Occipital lobe (tissue), 2 donors: ENCODE measurements around the gene MYORG.

GRCh38 chr9:33254067-33255033 lies 10.2 kb downstream of the BAG1 start:
- RAMPAGE, long total RNA, result no peak

DNA sequence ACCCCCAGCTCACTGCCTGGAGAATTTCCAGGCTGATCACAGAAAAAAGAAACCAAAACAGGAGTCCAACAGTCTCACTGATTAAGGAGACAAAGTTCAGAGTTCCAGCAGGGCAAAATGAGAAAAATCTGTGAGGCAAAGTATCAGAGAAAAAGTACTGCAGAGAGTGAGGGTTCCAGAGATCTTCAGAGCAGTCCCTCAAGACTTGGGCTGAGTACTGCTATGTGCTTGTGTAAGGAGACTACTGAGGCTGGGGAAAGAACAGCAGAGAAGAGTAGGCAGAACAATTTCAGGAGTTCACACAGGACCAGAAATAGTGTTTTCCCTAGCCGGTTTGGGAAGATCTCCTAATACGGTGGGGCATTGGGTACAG lies 55.9 kb upstream of the PRSS3 start:
- RAMPAGE, long total RNA, result no peak

GRCh38 chr9:33750200-33750987 lies 45.0 kb upstream of the PRSS3 start:
- RAMPAGE, long total RNA, result no peak

DNA sequence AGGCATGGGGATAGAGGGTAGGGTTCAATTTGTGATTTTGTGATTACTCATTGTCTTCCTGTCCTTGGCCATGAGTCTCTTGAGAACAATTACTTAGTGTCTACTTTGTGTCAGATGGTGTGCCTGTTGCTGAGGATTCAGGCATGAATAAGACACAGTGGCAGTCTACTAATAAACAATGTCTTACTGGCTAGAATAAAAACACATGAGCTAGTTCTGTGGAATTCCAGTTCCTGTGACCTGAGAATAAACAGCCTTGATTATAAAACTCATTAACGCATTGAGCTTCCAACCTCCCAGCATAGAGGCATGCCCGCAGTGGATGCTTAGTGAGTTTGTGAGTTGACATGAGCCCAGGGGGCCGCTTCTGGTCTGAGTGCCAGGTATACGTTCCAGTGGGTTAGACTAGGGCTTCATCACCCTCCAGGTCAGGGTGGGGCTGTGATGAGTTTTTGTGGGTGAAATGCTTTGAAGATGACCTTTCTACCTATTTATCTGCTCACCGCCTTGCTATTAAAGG lies 2.8 kb upstream of the UBE2R2 start:
- RAMPAGE, long total RNA, result no peak

- RAMPAGE, long total RNA, result no peak
Measured at GRCh38 chr9:33818153-33819203, 1.5 kb downstream of the UBE2R2 start.

DNA sequence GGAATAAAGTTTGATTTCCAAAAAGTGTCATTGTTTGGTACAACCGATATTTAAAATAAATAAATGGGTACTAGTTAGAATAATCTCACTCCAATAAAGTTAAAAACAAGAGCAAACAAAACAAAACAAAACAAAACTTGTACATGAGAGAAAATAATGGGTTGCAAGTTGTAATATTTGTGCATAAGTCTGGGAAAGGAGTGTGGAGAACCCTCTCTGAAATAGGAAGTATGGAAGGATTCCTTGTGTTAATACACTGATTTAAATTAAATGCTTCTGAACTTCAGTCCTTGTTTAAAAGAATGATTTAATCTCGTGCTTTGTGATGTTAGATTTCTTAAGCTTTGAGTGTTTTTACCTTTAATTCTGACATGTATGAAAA lies 3.0 kb downstream of the UBE2R2 start:
- RAMPAGE, long total RNA, result no peak

- RAMPAGE, long total RNA, result no peak
Measured at GRCh38 chr9:33836927-33837552, 20.1 kb downstream of the UBE2R2 start.

- RAMPAGE, long total RNA, result no peak
Measured at GRCh38 chr9:33911734-33912306, 94.9 kb downstream of the UBE2R2 start.

- RAMPAGE, long total RNA, result no peak
Measured at GRCh38 chr9:33918929-33920158, 102.4 kb downstream of the UBE2R2 start.

GRCh38 chr9:34047948-34048796 lies 515 bp downstream of the UBAP2 start:
- RAMPAGE, long total RNA, result no peak

- RAMPAGE, long total RNA, result no peak
Measured at GRCh38 chr9:34072435-34072940, 23.8 kb upstream of the UBAP2 start.

DNA sequence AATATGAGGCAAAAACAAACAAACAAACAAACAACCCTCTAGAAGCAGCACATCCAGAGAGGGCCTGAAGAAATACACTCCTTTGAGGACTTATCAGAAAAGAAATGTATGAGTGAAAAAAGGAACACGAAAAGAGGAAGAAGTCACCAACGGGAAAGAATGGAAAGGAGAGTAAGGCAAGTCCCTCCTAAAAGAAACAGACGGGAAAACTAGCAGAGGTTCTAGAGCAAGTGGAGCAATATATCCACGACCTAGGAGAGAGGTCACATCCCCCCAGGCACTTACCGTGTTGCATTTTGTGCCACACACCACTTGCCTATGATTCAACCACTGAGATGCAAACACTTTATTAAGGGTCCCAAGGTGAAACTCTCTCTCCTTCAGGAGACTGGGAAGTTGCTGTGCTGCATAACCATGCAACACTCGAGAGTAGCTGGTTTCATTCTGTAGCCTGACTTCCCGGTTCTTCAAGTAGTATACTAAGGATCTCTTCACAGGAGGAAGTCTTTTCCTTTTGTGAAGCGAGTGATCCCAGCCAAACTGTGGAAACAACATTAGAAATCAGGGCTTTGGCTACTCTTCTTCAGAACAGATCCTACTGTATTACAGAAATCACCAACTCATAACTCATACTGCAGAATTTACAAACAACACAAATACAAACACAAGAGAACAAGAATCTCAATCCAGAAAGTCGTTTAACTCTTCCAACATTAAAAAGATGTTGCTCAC lies 1.6 kb downstream of the DCAF12 start:
- RAMPAGE, long total RNA, result no peak

GRCh38 chr9:34178335-34178734 lies 508 bp upstream of the UBAP1 start:
- RAMPAGE, long total RNA, result no peak

DNA sequence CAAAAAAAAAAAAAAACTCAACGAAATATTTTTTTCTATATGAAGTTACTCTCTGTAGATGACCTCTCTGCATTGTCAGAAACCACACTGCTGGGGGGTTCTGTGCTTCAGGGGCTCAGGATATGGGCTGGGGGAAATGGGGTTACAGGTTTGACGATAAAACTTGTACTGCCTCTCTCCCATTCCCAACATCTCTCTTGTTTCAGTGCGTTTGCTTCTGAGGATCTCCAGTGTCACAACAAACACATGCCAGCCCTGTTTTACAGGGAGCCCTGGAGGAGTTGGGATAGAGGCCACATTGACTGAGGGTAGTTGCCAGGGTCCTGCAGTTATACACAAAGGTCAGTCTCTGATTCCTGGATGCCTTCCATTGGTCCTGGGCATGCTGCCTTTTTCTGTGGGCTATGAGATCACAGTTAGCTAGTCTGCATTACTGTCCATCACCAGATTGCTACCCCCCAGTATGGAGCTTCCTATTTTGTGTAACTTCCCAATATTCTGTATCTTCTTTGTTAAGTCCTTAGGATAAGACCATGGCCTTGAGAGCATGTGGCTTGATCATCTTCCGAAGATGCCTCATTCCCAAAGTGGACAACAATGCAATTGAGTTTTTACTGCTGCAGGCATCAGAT lies 9.3 kb downstream of the NUDT2 start:
- RAMPAGE, long total RNA, result no peak

GRCh38 chr9:34345919-34346170 lies 16.5 kb downstream of the NUDT2 start:
- RAMPAGE, long total RNA, result no peak

- RAMPAGE, long total RNA, result no peak
Measured at GRCh38 chr9:34376795-34377424, at the start of gene MYORG. TSS of gene MYORG (minus strand) at chr9:34376898.

DNA sequence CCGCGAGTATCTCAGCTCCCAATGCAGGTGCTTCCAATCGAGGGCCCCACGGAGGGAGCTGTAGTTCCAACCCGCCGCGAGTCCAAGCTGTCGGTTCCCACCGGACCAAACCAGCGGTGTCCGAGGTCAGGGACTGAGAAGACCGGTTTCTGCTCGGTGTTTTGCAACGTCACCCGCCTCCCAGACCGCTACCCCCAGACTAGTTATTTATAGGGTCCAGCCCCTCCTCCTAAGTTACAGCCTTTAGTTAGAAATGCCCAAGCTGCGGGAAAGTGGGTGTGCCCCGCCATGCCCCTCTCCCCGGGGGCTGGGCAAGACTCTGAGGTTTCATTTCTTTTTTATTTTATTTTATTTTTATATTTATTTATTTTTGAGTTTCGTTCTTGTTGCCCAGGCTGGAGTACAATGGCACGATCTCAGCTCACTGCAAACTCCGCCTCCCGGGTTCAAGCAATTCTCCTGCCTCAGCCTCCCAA lies 765 bp upstream of the MYORG start:
- RAMPAGE, long total RNA, result no peak

DNA sequence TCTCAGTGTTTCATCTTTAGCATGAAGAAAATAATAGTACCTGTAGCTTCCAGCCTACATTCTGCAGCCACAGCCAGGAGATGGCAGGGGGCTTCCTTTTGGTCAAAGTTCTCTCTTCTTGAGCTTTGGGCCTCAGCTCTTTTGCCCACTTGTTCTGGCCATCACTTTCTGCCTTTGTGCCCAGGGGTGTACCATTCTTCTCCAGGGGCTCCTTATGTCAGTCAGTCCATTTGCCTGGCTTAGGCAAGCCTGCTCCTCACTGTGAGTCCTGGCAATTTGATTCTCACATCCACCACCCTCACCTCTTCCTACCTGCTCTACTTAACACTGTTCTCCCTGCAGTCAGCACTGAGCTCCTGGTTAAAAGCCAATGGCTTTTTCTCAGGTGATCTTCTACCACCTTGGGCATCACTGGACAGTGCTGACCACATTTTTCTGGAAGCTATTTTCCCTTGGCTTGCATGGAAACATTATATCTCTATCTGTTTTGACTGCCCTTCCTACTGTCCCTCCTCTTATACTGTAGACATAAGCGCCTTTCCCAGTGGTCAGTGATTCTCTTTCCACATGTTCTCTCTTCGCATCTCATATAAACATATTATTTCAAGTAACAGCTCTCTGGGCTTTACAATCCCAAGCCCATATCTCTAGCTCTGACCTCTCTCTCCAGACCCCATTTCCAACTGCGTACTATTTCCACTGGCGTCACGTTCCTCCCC lies 26.2 kb downstream of the FAM219A start:
- RAMPAGE, long total RNA, result no peak

DNA sequence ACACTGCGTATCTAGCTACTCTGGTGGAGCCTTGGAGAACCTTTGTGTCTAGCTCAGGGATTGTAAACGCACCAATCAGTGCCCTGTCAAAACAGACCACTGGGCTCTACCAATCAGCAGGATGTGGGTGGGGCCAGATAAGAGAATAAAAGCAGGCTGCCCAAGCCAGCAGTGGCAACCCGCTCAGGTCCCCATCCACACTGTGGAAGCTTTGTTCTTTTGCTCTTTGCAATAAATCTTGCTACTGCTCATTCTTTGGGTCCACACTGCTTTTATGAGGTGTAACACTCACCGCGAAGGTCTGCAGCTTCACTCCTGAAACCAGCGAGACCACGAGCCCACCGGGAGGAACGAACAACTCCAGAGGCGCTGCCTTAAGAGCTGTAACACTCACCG lies 19.7 kb downstream of the FAM219A start:
- RAMPAGE, long total RNA, result no peak

DNA sequence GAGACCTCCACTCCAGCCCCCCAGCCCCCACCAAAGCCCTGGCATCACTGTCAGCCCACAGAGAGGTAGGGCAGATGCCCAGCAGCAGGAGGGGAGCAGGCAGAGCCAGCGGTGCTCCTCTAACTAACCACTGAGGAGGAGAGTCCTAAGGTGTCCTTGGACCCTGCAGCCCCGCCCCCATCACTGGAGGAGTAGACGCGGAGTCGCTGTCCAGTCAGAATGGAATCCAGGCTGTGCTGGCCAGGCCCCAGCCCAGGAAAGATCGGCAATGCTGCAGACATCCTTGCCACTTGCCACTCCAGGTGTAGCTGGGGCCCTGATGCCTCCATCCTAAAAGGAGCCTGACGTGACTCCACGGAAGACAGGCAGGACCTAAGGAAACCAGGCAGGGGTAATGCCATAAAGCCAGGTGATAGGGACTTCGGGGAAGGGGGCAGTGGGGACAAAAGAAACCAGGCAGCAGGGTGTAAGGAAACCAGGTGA lies 12.5 kb downstream of the CNTFR start:
- RAMPAGE, long total RNA, result no peak